Right ventricle myocardium (tissue), 1 donor: Measurements from ENCODE around the genes PURA, PCDHA6 and PCDHAC1.

DNA sequence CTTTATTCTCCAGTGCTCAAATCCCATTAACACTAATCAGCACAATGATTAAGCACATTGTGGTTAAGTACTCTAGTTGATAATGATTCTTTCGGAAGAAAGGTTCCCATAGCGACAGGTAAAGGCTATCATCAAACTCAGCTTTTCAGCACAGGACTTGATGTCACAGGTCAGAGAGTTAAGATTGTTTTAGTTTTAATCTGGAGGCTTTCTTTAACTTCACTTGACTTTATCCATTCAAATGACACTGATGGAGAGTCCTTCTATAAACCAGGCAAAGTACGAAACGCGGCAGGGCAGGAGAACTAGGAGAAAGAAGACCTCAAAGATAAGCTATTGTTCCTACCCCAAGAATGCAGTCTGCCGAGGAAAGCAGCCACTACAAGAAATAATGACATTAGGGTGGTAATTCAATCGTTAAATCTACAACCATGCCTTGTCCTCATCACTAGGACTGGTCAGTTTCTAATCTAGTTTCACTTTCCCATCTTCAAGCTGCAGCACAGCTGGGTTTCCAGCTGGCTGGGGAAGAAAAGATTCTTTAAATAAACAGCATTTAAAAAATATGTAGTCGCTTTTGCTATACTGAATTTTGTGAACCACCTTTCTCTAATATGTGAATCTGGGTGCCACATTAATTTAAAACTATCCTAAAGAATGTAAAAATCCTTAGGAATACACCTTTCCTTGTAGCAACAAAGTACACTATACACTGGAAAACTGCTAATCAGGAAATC, 4.5 kb downstream of the NRG2 start:
- PRO-cap, 2 experiments = no peak in any of the 2 experiments

DNA sequence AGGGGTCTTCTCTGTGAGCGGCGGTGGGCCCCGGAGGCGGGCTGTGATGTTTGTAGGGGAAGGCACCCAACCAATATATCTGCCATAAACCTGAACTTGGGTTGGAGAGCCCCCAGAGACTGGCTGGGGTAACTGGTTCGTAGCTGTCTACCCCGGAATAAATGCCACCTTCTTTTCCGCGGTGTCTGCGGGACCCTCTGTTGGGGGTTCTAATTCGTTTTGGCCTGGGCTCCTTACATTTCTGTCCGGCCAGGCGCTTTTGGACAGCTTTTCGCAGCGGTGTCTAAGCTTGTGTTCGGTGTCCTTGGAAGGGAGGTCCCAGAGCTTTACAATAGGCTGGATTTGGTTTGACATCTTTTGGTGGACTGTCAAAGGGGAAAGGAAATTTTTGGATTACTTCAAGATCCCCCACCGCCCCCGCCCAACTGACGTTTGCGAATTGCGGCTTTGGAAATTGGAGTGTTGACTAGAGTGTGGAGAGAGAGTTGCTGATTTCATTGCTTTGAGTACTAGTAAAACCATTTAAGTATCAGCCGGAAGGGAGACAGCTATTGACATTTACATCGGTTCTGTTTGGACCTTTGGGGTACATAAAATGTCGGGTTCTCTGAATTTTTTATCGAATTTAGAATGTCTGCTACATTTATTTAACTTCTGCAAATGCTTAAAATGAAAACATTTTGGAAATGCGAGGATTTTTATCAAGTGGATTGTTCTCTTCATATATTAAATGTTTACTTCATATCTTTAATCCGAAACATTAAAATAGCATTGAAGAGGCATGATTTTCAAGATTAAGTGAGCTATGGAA, 4.8 kb upstream of the PURA start:
- PRO-cap, 2 experiments = no peak in any of the 2 experiments

GRCh38 chr5:140113530-140114256, at the start of gene PURA:
PURA (plus strand) TSS chr5:140114109.
- PRO-cap, 2 experiments = peak in 2 of 2 experiments; most common plus-strand start chr5:140114128 (in 2); most common minus-strand start chr5:140114024 (in 1)

GRCh38 chr5:140222379-140222883, 47.4 kb downstream of the CYSTM1 start:
- PRO-cap, 2 experiments = no peak in any of the 2 experiments

GRCh38 chr5:140240876-140242133, 61.6 kb downstream of the PFDN1 start:
- PRO-cap, 2 experiments = peak in 2 of 2 experiments; most common plus-strand start chr5:140241685 (in 2); most common minus-strand start chr5:140241420 (in 1)

DNA sequence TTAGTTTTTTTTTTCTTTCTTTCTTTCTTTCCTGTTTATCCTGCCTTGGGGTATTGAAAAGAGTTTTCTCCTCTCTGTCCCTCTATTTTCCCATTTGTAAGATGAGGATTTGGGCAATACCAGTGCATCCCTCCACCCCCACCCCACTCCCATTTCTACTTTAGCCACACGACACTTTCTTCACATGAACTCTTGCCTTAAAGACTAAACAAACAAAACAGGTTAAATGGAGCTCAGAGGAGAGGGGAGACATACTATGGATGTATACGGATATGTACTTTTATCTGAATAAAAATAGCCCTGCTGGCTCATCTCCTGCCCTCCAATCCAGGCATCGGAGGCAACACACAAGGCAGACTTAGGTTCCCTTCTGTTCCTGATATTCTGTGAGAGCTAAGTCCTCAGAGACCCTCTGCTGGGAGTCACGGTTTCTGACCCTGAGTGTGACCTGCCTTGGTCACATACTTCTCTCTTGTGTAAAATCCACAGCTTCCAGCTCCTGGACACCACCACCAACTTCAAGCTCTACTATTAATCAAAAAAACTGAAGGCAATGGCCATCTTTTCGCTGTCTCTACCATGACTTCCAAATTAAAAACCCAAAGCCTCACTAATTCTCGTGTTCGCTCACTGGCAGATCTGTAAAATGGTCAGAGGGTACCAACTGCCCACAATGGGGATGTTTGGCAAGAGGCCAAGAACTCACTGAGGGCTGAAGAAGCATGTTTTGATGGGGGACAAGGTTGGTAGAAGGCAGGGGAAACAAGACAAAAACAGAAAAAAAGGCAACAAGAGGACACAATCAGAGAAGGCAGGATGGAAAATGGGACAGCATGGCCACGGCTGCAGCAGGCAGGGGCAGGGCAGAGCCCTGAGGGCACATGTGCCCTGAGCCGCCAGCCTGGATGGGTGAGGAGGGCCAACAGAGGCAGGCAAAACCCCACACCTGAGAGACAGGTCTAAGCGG, 50.6 kb downstream of the PFDN1 start:
- PRO-cap, 2 experiments = no peak in any of the 2 experiments

DNA sequence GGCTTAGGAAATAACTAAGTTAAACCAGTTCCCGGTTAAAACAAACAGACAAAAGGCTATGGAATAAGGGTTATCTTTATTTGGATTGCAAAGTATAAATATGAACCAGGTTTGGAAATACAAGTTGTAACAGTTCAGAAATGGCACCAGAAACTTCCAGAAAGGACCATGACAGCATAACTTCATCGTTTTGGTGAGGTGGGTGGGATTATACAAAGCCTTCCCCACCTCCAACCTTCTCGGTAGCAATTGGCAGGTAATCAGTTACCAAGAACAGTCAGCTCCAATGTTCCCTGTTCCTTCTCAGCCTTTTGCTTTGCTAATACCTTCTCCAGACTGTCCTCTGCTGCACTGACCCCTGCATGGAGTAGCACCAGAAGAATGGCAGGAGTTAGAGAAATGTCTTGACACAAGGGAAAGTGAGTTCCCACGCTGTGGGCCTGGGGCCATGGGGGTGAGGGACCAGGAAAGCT, 13.6 kb downstream of the HBEGF start:
- PRO-cap, 2 experiments = no peak in any of the 2 experiments

- PRO-cap, 2 experiments = no peak in any of the 2 experiments
These were observed 1.0 kb upstream of the HBEGF start for GRCh38 chr5:140347502-140347779.

- PRO-cap, 2 experiments = no peak in any of the 2 experiments
These were observed 3.1 kb downstream of the SLC4A9 start for GRCh38 chr5:140363006-140363522.

DNA sequence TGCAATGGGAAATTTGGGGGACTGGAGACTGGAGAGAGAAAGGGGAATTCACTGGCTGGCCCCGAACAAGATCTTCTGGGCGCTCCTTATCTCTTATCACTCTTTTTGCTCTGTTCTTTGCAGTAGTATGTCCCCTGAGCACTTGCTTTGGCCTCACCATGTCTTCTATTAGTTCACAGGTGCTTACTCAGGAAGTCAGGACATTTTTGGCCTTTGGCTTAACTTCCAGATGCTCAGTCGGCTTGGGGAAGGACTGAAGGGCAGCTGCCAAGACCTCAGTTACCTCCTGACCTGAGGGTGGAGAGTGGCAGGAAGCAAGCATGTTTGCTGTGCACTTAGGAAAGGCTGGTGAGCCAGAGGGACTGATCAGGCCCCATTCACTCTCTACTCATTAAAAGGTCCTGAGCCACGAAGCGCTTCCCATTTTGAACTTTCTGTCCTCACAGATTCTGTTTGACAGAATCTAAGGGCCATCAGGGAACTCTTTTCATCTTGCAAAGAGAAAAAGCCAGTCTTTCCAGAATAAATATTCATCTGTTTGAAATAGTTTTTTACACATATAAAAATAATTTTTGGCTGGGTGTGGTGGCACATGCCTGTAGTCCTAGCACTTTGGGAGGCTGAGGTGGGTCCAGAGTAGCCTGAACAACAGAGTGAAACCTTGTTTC, 14.7 kb downstream of the SLC4A9 start:
- PRO-cap, 2 experiments = no peak in any of the 2 experiments

DNA sequence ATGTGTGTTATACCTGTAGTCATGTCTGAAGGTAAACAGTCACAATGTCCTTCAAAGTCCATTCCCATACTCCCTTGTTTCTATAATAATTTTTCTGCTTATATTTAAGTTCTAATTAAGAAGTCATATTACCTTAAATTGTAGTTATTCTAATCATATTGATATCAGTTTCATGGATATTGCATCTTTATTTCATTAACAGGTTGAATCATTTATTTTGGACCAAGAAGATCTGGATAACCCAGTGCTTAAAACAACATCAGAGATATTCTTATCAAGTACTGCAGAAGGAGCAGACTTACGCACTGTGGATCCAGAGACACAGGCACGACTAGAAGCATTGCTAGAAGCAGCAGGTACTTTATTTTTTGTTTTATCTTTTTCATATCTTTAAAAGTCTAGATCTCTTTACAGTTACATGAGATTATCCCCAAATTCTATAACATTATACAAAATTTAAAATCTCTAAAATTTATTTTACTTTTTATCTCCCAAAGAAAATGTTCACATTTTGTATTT, 34.3 kb downstream of the ANKHD1 start:
- PRO-cap, 2 experiments = no peak in any of the 2 experiments

DNA sequence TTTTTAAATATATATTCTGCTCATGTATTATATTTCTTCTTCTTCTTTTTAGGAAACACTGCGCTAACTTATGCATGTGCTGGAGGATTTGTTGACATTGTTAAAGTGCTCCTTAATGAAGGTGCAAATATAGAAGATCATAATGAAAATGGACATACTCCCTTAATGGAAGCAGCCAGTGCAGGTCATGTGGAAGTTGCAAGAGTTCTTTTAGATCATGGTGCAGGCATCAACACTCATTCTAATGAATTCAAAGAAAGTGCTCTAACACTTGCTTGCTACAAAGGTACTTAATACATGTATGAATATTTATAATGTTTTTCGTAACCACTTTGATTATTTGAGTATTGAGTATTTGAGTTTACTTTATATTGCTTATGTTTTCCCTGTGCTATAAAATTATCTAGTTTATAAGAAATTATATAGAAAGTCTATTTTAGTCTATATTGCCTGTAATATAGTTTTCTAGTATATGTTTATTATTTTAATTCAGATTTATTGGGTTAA, 44.1 kb downstream of the ANKHD1 start:
- PRO-cap, 2 experiments = no peak in any of the 2 experiments

GRCh38 chr5:140506825-140507024, 40.7 kb upstream of the EIF4EBP3 start:
- PRO-cap, 2 experiments = no peak in any of the 2 experiments

GRCh38 chr5:140515634-140516399, 31.6 kb upstream of the EIF4EBP3 start:
- PRO-cap, 2 experiments = no peak in any of the 2 experiments

- PRO-cap, 2 experiments = no peak in any of the 2 experiments
These were observed 801 bp downstream of the APBB3 start for GRCh38 chr5:140563453-140564141.

DNA sequence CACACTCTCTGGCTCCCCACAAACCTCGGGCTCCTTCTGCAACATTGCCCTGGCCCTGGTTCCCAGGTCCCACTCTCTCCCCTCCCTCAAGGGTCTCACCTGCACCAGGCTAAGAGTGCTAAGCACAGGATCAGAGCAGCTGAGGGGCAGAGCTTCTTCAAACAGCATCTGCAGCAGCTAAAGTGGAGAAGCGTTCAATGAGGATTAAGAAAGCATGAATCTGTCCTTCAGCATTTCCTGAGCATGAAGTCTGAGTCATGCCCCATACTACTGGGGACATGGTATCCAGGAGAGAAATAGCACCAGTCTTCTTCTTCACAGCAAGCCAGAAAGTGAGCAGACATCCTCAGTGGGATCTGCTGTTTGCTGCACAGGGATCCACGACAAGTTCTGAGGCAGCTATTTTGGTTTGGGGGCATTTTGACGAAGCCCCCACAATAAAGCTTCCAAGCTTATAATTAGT, 27.3 kb downstream of the SLC35A4 start:
- PRO-cap, 2 experiments = no peak in any of the 2 experiments

DNA sequence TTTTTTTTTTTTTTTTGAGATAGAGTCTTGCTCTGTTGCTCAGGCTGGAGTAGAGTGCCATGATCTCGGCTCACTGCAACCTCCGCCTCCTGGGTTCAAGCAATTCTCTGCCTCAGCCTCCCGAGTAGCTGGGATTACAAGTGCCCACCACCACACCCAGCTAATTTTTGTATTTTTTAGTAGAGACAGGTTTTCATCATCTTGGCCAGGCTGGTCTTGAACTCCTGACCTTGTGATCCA, 737 bp upstream of the CD14 start:
- PRO-cap, 2 experiments = no peak in any of the 2 experiments

DNA sequence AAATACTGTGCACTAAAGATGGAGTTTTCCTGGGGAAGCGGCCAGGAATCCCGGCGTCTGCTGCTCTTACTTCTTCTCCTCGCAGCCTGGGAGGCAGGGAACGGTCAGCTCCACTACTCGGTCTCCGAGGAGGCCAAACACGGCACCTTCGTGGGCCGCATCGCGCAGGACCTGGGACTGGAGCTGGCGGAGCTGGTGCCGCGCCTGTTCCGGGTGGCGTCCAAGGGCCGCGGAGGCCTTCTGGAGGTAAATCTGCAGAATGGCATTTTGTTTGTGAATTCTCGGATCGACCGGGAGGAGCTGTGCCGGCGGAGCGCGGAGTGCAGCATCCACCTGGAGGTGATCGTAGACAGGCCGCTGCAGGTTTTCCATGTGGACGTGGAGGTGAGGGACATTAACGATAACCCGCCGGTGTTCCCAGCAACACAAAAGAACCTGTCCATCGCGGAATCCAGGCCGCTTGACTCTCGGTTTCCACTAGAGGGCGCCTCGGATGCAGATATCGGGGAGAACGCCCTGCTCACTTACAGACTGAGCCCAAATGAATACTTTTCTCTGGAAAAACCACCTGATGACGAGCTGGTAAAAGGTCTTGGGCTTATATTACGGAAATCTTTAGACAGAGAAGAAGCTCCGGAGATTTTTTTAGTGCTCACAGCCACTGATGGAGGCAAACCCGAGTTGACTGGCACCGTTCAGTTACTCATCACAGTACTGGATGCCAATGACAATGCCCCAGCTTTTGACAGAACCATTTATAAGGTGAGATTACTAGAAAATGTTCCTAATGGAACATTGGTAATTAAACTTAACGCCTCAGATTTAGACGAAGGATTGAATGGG, 523 bp downstream of the PCDHA4 start:
- PRO-cap, 2 experiments = no peak in any of the 2 experiments

DNA sequence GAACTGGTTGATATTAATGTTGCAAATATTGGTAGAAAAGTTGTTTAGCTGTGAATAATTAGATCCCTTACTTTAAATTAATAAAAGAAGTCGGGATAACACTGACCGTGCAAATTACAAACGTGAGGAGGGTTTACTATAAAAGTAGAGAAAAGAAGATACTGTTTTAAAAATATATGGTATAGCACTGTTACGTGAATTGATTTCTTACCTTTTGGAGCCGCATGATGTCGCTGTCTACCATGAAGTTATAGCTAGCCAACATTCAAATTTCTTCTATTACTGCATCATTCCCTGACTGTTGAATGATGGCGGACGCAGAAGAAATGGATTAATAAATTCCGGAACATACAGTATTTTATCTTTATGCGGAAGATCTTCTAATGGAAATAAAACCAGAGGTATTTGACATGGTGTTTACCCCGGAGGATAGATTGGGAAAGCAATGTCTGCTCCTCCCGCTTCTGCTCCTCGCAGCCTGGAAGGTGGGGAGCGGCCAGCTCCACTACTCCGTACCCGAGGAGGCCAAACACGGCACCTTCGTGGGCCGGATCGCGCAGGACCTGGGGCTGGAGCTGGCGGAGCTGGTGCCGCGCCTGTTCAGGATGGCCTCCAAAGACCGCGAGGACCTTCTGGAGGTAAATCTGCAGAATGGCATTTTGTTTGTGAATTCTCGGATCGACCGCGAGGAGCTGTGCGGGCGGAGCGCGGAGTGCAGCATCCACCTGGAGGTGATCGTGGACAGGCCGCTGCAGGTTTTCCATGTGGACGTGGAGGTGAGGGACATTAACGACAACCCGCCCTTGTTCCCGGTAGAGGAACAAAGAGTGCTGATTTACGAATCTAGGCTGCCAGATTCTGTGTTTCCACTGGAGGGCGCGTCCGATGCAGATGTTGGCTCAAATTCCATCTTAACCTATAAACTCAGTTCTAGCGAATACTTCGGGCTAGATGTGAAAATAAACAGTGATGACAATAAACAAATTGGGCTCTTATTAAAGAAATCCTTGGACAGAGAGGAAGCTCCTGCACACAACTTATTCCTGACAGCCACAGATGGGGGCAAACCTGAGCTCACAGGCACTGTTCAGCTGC, at the start of gene PCDHA6:
Gene PCDHA6, plus strand, starts transcription at position 279 of the 1,095 bp plus-strand sequence.
- PRO-cap, 2 experiments = no peak in any of the 2 experiments

DNA sequence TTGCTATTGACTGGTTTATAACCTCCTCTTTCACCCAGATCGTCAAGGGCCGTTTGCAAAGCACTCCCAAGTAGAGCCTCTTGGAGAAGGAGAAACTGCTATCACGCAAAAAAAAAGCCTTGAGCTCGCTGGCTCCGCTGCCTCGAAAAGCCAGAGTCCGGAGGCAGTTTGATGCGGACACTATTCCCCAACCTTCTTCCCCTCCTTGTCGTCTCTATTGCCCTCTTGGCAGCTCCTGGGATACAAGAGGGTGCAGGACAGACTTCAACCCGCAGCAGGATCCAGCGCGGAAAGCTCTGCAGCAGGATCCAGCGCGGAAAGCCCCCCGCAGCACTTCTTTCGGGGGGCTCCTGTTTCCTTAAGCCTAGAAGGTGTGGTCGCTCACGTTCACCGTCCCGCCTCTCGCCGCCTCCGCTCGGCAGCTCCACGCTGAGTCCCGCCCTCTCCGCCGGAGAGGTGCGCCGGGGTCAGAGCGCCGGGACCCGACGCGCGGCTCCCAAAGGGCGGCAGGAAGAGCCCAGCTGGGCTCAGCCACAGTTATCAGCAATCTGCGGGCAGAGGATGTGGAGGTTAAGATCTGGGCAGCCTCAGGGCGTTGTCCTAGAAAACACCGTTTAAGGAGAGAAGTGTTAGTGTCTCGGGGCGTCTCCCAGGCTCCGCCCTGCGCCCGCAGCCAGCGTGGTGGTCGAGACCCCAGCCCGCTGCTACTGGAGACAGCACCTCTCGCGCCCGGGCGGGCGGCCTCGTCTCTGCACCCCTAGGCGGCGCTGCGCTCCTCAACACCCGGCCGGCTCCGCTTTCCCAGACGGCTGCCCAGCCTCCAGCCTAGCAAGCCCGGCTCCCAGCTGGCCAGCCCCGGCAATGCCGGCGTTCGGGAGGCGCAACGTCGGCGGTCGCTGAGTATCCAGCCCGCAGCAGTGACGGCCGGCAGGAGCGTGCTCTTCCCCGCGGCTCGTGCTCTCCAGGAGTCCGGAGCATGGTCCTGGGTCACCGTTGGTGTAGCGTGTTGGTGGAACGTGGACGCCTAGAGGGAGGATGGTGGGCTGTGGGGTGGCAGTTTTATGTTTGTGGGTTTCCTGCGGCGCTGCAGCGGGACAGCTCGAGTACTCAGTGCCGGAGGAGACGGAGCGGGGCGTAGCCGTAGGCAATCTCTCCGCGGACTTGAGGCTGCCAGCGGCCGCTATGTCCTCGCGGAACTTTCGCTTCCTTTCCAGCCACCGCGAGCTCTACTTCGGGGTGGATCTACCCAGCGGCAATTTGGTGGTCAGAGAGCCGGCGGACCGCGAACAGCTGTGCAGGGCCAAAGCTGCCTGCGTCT, at the start of gene PCDHAC1:
Gene PCDHAC1, plus strand, starts transcription at position 442 of the 1,318 bp plus-strand sequence.
- PRO-cap, 2 experiments = no peak in any of the 2 experiments